Camera-type eye (tissue), 1 donor: ENCODE measurements around a stretch of chr1.

DNA sequence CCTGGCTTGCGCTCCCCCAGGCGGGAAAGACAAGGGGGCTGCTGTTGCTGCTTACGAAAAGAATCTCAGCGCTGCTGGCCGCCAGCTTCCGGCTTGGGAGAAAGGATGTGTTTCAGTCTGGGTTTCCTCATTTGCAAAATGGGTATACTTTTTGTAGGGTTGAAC lies 35.5 kb downstream of the ITPKB start:
- RAMPAGE, long total RNA, result no peak

- RAMPAGE, long total RNA, result no peak
These were observed 9.0 kb downstream of the ITPKB start for GRCh38 chr1:226729996-226730469.

- RAMPAGE, long total RNA, result no peak
These were observed 1.7 kb downstream of the ITPKB start for GRCh38 chr1:226737089-226738098.

DNA sequence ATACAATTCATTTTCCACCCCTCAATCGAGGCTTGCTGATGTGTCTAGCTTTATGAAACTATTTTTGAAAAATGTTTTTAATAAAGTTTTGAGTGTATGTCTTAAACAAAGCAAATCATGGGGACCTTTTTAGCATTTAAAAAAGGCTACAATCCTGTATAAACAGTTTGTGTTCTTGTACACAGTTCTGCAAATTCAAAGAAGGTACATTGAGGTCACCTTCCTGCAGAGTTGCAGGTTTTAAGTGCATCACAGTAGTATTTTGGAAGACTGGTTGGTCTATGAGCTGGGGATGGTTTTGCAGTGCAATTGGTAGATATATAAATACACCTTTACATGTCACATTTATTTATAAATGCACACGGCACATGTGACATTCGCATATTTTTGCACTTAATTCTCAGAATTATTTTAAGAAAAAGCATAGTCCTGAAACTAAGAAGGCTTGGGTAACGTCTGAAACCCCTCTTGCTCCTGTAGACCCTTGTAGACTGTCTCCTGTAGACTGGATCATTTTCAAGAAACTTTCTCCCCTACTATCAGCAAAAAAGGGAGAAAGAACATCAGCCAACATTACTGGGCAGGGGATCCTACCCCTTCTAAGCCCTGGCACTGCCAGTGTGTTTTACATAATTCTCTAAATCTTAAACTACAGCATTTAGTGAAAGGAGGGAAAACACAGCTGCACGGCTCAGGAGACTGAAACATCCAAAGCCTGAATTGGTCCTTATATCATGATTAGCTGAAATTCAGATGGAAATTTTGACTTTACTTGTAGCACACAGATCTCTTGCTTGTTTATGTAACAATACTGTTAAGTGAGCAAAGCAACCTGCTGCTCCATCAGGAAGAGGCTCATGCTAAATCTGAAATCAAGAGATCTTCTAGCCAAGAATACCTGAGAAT lies 771 bp upstream of the ITPKB start:
- RAMPAGE, long total RNA, result no peak

- RAMPAGE, long total RNA, result no peak
These were observed 33.0 kb downstream of the COQ8A start for GRCh38 chr1:226972788-226973734.

- RAMPAGE, long total RNA, result no peak
These were observed 39.4 kb downstream of the COQ8A start for GRCh38 chr1:226979264-226980181.

DNA sequence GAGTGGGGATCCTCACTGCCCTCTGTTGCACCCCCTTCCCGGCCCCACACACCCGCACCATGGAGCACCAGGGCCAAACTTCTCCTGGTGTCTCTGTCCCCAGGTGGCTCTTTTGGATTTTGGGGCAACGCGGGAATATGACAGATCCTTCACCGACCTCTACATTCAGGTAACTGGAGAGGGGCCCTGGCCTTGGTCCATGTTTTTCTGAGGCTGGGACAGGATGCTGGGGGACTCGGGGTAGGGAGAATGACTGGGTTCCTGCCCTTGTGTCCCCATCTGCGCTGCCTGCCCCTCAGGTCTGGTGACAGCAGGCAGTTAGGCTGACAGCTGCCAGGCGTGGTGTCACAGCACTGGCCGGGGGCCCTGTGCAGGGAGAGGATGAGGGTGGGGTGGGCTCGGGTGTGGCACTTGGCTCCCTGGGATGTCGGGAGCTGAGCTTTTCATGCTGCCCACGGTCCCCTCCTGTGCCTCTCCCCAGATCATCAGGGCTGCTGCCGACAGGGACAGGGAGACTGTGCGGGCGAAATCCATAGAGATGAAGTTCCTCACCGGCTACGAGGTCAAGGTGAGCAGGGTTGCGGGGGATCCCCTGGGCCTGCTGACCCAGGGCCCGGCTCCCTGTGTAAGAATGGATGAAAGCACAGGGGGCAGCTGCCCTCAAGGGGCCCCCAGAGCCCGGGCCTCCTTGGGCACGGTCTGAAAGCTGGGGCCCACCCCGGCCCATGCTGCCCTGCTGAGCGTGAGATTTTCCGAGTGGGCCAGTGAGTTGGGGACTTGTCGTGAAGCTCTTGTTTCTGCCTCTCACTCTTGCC lies 44.9 kb downstream of the COQ8A start:
- RAMPAGE, long total RNA, result no peak

GRCh38 chr1:226986363-226986794 lies 46.3 kb downstream of the COQ8A start:
- RAMPAGE, long total RNA, result no peak

DNA sequence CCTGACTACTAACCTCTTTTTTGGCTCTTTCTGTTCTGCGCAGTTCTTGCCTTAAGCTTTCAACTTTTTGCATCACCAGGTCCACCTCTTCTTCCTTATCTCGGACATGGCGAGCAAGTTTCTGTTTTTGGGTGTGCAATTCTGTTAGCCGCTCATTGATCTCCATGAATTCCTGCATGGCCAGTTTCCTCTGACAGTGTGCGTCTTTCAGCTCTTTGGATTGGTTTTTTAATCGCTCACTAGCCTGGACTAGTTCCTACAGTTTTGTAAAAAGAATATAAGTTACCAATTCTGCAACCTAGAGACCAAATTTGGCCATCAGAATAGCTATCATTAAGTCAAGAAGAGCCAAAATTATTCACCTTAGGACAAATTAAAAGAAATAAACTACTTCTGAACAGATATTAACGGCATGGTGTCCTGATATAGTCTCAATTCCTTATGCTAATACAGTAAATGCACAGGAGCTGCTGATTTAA lies 172.6 kb downstream of the COQ8A start:
- RAMPAGE, long total RNA, result no peak

- RAMPAGE, long total RNA, result no peak
These were observed 188.8 kb downstream of the COQ8A start for GRCh38 chr1:227128885-227129290.

DNA sequence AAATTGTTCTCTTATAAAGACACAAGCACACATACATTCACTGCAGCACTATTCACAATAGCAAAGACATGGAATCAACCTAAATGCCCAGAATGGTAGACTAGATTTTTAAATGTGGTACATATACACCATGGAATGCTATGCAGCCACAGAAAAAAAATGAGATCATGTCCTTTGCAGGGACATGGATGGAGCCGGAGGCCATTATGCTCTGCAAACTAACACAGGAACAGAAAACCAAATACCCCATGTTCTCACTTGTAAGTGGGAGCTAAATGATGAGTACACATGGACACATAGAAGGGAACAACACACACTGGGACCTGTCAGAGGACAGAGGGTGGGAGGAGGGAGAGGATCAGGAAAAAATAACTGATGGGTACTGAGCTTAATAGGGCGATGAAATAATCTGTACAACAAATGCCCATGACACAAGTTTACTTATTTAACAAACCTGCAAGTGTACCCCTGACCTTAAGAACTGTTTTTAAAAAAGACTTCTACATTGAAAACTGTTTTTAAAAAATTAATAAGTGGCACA lies 75.4 kb downstream of the CDC42BPA start:
- RAMPAGE, long total RNA, result no peak

DNA sequence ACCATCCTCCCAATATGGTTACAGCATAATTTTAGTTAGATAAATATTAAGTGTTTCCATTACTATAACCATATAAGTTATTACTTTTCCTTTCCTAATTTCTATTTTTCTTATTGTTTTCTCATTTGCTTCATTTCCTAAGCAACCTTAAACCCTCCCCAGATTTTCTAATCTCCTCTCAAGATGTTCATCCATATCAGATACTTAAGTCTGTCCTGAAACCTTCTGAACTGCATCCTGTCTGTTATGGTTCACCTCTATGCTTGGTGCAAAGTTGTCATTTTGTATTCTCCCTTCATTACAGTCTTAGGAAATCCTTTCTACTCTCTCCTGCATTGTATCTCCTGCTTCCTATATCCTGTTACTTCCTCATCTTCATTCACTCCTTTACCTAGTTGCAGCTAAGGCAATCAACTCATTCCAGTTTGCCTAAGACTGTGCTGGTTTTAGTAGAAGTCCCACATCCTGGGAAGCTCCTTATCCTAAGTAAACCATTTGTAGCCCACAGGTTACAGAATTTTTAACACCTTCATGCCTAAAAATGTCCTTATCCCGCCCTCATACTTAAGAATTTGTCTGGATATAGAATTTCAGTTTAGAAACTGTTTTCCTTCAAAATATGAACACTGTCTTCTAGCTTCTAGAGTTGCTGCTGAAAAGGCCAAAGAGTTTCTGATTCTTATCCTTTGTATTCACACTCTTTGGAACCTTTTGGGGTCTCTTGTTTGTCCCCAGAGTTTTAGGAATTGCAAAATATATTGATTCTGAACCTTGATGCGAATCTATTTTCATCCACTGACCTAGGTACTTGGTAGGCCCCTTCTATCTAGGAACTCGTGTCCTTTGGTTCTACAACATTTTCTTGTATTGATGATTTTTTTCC lies 16.2 kb downstream of the CDC42BPA start:
- RAMPAGE, long total RNA, result no peak

GRCh38 chr1:227728310-227729484 lies 6.4 kb downstream of the JMJD4 start:
- RAMPAGE, long total RNA, result no peak

GRCh38 chr1:227793739-227794261 lies 21.7 kb upstream of the PRSS38 start:
- RAMPAGE, long total RNA, result no peak

GRCh38 chr1:227892494-227893095 lies 55.1 kb downstream of the WNT9A start:
- RAMPAGE, long total RNA, result no peak

- RAMPAGE, long total RNA, result no peak
These were observed 6.3 kb downstream of the C1orf35 start for GRCh38 chr1:228096592-228097500.

GRCh38 chr1:228140909-228141543 lies 947 bp downstream of the GUK1 start:
- RAMPAGE, long total RNA, result no peak

DNA sequence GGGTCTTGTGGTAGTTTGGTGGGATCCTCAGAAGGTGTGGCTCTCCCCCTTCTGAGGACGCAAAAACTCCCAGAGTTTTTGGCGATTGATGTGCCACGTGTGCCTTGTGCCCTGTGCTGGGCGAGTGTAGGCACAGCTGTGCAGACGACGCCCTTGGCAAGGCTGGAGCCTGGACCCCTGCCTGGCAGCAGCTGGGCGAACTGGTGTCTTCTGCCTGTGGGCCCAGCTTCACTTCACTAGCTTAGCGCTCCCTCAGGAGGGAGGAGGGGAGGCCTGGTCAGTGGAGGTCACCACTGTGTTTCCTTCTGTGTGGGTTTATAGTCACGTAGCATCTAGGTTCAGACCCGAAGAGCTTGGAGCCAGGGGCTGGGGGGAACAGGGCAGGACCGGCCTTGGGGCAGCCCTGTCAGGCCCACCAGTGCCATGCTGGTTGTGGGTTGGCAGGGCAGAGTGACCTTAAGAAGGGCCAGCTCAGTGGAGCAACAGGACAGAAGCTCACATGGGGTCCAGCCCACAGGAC lies 2.8 kb downstream of the GUK1 start:
- RAMPAGE, long total RNA, result no peak

- RAMPAGE, long total RNA, result no peak
These were observed 4.3 kb downstream of the GUK1 start for GRCh38 chr1:228144402-228144827.

- RAMPAGE, long total RNA, result no peak
These were observed 4.3 kb upstream of the IBA57 start for GRCh38 chr1:228161449-228161653.